ENCODE measurements around a stretch of chr20.

DNA sequence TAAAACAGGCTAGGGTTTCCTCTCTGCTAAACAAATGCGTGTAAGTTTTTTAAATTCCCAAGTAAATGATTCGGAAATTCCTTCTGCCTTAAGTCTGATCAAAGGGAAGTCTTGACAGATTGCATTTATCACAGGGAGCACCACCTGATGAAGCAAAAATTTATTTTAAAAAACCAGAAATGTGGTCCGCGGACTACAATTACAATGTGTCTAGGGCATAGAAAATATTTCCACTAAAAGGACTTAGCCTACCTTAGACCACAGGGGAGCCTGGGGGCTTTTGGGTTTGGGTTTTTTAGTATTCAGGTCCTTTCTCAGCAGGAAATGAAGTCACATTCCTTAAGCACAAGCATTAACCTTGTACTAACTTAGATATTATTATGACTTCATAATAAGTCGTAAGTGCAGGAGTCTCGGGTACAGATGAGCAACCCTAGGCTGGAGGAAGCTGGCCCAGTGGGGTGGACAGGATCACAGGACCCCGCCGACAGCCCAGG, 378.0 kb downstream of the TAF4 start:
- RRBS, result no CpG with 5 or more reads among the region's 8 CpGs

DNA sequence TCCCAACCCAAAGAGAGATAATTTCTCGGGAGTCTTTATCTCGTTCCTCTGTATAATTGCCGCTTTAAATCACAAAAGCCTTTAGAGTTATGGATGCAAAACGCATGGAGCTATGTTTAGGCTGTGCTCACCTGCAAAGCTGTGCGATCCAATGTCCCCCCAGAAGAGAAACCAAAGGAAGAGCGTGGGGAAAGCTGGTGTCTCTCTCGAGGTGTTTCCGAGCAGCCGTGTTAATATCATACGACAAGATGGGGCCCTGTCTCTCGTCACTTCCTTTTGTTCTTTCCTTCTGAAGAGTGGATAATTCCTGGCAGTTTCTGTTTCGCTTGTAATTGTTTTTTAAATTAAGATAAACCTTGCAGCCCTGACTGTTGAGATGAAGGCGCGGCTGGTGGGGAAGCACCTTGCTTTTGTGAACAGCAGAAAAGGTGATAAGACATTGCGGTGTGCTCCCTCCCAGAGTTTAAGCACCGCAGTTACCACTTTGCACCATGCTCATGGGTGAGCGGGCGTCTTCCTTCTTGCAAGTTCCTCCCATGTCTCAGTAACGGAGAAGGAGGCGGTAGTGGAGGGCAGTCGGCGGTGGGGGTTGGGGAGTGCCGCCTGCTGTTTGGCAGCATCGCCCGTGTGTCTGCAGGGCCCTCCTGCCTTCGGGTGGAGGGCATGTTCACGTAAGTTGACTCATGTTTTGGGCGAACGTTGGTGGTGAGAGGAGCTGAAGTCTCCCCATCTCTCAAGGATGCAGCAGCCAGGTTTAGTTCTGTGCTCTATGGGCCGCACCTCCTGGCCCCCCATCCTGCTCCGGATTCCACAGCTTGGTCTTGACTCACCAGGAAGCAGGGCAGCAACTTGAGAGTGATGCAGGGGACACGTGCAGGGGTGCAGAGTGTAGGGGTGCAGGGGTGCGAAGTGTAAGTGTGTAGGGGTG, 345.9 kb downstream of the TAF4 start:
- RRBS, result no CpG with 5 or more reads among the region's 33 CpGs

DNA sequence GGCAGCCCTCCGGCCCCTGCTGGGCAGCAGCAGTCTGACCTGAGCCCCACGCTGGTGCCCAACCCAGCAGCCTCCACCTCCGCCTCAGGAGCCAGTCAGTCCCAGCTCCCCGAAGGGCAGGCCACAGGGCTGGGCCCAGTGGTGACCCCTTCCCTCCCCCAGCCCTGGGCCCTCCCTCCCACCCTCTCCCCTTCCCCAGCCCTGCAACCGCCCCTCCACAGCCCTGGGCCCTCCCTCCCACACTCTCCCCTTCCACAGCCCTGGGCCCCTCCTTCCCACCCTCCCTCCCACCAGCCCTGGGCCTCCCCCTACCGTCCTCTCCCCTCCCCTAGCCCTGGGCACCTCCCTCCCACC, 115.0 kb downstream of the TAF4 start:
- RRBS, result no CpG with 5 or more reads among the region's 6 CpGs

- RRBS, result 61% methylated on average over 21 of the region's 44 CpGs
Measured at GRCh38 chr20:61965596-61966223, 100.0 kb downstream of the TAF4 start.

GRCh38 chr20:62151916-62152840, 8.6 kb downstream of the SS18L1 start:
- RRBS, result no CpG with 5 or more reads among the region's 34 CpGs

GRCh38 chr20:62236673-62237243, 1.6 kb upstream of the OSBPL2 start:
- RRBS, result no CpG with 5 or more reads among the region's 17 CpGs

GRCh38 chr20:62289175-62289700, 13.6 kb upstream of the ADRM1 start:
- RRBS, result no CpG with 5 or more reads among the region's 19 CpGs

- RRBS, result 74% methylated on average over 8 of the region's 41 CpGs
Measured at GRCh38 chr20:62307502-62308244, 4.9 kb downstream of the ADRM1 start.

- RRBS, result no CpG with 5 or more reads among the region's 24 CpGs
Measured at GRCh38 chr20:62368044-62368413, 917 bp upstream of the LAMA5 start.

GRCh38 chr20:62411457-62412425, 4.7 kb upstream of the CABLES2 start:
- RRBS, result 78% methylated on average over 10 of the region's 28 CpGs

- RRBS, result 69% methylated on average over 4 of the region's 38 CpGs
Measured at GRCh38 chr20:62484858-62486008, 9.4 kb upstream of the GATA5 start.

GRCh38 chr20:62535945-62536377, 60.2 kb upstream of the GATA5 start:
- RRBS, result no CpG with 5 or more reads among the region's 12 CpGs

- RRBS, result no CpG with 5 or more reads among the region's 20 CpGs
Measured at GRCh38 chr20:62549382-62549998, 73.7 kb upstream of the GATA5 start.

DNA sequence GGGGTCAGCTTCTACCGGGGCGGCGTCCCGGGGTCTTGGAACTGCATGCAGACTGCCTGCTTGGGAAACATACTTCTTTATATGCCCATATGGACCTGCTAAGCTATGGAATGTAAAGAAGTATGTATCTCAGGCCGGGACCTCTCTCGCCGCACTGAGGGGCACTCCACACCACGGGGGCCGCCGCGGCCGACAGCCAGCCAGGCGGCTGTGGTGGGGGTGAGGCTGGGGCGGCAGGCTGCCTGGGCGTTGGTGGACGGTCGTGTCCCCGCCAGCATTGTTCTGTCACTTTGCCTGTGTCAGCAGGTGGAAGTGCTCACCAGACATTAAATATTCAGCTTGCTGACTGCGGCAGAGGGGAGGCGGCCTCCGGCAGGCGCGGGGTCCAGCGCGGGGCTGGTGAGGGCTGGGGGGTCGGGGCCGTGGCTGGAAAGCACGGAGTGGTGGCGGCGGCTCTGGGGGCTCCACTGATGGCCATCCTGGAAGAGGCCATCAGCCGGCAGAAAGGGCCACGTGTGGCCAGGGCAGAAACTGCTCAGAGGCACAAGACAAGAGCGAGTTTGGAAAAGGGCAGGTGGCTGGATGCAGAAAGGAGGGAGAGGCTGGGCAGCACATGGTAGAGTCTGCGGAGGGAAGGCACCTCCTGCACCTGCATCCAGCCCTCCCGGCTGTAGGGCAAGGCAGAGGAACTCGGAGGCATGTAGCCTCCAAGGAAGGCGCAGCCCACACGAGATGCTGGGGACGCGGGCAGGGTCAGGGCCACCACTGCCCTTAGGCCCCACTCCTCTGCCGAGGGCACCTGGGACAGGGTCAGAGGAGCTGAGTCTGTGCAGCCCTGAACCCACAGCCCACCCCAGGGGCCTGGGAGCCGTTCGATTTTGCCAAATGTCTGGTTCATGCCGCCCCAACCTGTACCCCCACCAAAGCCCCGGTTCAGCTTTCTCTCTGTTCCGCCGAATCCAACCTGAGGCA, 78.7 kb upstream of the GATA5 start:
- RRBS, result 86% methylated on average over 2 of the region's 47 CpGs

- RRBS, result no CpG with 5 or more reads among the region's 20 CpGs
Measured at GRCh38 chr20:62636433-62636956, 5.8 kb upstream of the SLCO4A1 start.

DNA sequence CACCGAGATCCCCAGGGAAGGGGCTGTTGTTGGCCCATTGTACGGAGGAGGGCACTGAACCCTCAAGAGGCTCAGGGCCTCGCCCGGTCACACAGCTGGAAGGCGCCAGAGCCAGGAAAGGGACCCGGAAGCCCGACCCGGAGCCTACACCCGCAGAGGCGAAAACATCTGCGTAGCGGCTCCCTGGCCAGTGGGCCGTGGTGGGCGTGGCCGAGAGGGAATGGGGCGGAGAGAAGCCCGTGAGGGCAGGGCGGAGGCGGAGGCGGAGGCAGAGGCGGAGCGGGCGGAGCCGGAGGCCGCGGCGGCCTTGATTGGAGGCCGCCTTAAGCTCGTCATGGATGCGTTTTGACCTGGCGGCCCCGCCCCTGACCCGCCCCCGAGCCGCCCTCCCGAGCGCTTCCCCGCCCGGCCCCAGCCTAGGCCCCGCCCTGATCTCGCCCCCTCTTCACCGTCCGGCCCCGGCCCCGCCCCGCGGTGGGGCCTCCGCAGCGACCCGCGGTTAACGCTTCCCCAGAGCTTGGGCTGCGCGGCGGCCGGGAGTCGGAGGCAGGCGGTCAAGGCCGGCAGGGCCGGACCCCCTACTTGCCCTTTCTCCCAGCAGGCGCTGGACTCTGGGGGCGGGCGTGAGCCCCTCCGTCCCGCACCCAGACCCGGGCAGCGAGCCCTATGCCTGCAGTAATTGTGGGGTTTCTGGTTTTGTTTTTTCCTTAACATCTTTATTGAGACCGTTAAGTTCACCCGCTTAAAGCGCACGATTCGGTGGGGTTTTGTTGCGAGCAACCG, 2.0 kb upstream of the MRGBP start:
- RRBS, result 3% methylated on average over 29 of the region's 74 CpGs

GRCh38 chr20:62823548-62824198, 6.8 kb downstream of the COL9A3 start:
- RRBS, result 38% methylated on average over 1 of the region's 25 CpGs

GRCh38 chr20:62852679-62853196, 8.9 kb downstream of the TCFL5 start:
- RRBS, result 98% methylated on average over 3 of the region's 18 CpGs

GRCh38 chr20:62858814-62859581, 2.6 kb downstream of the TCFL5 start:
- RRBS, result no CpG with 5 or more reads among the region's 12 CpGs

DNA sequence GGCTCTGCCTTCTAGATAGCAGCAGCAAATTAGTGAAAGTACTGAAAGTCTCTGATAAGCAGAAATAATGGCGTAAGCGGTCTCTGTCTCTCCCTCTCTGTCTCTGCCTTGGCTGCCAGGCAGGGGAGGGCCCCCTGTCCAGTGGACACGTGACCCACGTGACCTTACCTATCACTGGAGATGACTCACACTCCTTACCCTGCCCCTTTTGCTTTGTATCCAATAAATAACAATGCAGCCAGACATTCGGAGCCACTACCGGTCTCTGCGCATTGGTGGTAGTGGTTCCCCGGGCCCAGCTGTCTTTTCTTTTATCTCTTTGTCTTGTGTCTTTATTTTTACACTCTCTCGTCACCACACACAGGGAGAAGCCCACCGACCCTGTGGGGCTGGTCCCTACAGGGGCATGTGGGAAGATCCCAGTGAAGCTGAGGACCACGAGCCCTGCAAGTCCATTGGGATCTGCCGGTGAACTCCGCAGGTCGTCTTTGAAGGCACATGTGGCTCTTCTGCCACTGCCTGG, 12.6 kb upstream of the TCFL5 start:
- RRBS, result no CpG with 5 or more reads among the region's 14 CpGs